ENCODE data around the gene SLC9C2.

- PRO-cap, 2 experiments = no peak in any of the 2 experiments
Measured at GRCh38 chr1:171606313-171606838, 15.7 kb upstream of the MYOCOS start.

- PRO-cap, 2 experiments = no peak in any of the 2 experiments
Measured at GRCh38 chr1:171644886-171645663, 7.4 kb downstream of the MYOC start.

DNA sequence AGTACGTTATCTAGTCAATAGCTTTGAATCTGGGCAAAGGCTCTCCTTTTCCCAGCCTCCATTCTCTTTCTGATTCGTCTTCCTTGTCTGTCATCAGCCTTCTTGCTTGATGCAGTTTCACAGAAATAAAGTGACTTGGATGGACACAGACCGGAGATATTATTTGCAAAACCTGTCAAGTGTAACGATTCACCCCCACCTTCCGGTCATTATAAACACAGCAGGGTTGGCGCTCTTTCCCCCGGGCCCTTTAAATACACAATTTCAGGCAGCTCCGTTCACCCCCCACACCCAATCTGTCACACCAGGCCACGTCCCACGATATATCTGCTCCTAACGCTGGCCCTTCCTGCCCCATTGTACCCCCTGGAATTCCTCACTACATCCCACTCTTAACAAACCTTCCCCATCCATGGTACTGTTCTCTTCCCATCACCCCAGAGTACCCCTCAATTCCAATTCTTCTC, 609 bp downstream of the VAMP4 start:
- PRO-cap, 2 experiments = no peak in any of the 2 experiments

DNA sequence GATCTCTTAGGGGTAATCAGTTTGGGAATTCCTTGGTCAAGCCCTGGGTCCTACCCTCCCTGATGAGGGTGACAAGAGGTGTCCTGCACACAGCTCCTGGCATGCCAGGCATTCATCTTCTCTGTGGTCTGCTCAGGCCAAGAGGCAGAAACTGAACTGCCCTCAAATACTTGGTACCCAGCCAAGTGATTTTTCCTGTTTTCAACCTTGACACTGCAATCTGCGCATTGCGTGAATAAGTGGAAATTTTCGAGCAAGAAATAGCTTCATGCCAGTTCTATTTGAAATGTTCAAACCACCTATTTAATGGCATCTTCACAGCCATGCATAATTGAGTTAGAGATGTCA, 26.9 kb downstream of the DNM3 start:
- PRO-cap, 2 experiments = no peak in any of the 2 experiments

DNA sequence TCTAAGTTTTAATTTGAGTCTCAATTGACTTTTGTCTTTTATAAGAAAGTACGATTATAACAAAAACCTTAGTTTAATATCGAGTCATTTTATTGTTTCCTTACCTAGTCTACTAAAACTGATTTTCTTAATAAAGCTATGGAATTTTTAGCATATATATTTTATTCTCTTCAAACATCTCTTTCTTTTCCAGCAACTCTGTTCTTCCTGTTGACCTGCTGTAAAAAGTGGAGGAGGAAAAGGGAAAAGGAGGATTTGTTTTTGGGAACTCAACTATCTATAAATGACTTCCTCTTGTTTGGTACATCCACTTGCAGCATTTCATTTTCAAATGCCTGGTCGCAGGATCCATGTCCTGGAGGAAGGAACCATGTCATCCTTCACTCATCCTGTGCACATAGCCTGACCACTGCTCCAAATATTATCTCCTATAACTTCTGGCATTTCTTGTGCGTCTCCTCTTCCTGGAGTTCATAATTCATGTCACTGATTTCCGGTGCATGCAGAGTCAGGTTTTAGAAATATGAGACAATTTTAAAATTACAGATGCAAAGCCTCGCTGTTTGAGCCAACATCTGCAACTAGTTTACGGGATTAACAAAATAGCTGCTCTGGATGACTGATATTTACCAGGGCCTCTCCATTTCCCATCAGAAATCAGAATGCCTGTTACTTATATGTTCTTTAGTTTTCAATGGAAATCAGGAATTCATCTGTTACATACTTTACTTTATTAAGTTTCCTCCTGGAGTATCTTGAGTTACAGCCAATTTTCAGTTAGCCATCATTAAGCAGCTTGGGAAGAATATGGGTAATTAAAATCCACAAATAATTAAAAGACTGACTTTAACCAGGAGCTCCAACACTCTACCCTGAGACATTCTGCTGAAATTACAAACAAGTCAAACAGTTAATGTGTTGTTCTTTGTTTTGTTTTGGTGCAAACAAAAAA, 268.1 kb downstream of the DNM3 start:
- PRO-cap, 2 experiments = no peak in any of the 2 experiments

GRCh38 chr1:172125486-172125685, 284.1 kb downstream of the DNM3 start:
- PRO-cap, 2 experiments = no peak in any of the 2 experiments

DNA sequence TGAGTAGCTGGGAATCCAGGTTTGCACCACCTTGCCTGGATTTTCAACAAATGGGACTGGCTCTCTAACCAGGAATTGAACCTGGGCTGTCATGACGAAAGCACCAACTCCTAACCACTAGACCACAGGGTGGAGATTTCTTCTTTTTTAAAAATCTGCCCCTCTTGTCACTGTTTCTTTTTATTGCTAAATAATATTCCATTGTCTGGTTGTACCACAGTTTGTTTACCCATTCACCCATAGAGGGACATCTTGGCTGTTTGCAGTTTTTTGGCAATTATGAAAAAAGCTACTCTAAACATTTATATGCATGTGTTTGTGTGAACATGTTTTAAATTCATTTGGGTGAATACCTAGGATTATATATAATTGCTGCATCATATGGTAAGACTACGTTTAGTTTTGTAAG, 232.1 kb upstream of the C1orf105 start:
- PRO-cap, 2 experiments = no peak in any of the 2 experiments

DNA sequence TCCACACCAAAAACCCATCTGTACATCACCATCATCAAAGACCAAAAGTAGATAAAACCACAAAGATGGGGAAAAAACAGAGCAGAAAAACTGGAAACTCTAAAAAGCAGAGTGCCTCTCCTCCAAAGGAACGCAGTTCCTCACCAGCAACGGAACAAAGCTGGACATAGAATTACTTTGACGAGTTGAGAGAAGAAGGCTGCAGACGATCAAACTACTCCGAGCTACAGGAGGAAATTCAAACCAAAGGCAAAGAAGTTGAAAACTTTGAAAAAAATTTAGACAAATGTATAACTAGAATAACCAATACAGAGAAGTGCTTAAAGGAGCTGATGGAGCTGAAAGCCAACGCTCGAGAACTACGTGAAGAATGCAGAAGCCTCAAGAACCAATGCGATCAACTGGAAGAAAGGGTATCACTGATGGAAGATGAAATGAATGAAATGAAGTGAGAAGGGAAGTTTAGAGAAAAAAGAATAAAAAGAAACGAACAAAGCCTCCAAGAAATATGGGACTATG, 105.2 kb upstream of the C1orf105 start:
- PRO-cap, 2 experiments = no peak in any of the 2 experiments

GRCh38 chr1:172351331-172351819, 69.1 kb upstream of the C1orf105 start:
- PRO-cap, 2 experiments = no peak in any of the 2 experiments

DNA sequence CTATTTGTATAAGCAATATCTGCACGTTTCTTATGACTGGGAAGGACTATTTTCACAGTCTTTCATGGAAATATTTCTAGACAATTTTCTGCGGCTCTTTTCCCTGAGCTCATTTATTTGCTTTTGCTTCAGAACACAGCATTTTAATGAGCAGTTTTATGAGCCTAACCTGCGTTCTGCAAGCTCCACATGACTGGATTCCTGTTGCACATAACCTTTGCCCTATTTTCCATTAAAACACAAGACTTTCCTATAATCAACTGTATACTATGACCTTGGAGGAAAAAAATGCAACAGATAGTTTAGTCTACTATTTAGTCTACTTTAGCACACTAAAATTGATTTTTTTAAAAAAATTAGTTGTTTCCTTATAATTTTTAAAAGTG, 60.8 kb upstream of the C1orf105 start:
- PRO-cap, 2 experiments = peak in 2 of 2 experiments; most common minus-strand start position 119 of the sequence (in 2)

DNA sequence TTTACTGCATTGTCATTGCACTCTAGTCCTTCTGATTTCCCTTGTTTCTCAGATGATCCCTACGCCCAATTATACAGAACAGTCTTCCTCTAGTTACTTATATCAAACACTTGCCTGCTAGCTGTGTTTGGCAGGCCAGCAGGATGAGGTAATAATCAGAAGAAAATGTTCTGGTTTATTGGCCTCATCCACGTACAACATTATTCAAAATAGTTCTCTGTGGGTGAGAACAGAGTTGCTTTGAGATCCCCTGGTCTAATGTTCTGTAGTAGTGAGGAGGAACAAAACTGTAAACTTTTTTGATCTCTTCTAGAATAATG, 22.3 kb upstream of the C1orf105 start:
- PRO-cap, 2 experiments = no peak in any of the 2 experiments

DNA sequence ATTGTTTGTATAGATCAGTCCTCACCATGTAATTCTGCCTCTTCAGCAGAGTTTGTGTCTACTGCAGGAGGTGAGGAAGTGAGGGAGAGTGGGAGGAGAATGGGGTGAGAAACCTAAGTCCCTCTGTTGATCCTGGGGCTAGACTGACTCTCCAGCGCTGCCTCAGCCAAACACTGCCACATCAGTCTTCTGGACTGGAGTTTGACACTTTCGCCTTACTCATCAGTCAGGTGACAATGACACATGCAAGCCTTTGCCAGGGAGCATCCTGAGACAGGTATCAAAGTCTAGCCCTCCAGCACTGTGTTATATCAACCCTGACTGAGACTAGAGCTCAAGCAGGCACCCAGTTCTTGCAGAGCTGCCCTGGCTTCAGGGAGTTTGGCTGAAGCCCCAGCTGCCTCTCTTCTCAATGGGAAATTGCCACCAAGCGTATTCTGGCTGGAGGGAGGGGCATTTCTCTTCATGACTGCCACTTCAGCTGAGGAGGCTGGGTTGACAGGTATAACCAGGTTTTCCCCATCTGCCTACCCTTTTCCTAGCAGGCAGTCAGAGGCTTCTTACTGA, 33.2 kb upstream of the SUCO start:
- PRO-cap, 2 experiments = peak in 2 of 2 experiments; most common plus-strand start position 309 of the sequence (in 2); most common minus-strand start position 175 of the sequence (in 2)

GRCh38 chr1:172557063-172557999, 24.4 kb downstream of the SUCO start:
- PRO-cap, 2 experiments = no peak in any of the 2 experiments

- PRO-cap, 2 experiments = no peak in any of the 2 experiments
Measured at GRCh38 chr1:173425823-173426481, 51.2 kb upstream of the PRDX6 start.

GRCh38 chr1:173488361-173489158, 11.4 kb downstream of the PRDX6 start:
- PRO-cap, 2 experiments = no peak in any of the 2 experiments

DNA sequence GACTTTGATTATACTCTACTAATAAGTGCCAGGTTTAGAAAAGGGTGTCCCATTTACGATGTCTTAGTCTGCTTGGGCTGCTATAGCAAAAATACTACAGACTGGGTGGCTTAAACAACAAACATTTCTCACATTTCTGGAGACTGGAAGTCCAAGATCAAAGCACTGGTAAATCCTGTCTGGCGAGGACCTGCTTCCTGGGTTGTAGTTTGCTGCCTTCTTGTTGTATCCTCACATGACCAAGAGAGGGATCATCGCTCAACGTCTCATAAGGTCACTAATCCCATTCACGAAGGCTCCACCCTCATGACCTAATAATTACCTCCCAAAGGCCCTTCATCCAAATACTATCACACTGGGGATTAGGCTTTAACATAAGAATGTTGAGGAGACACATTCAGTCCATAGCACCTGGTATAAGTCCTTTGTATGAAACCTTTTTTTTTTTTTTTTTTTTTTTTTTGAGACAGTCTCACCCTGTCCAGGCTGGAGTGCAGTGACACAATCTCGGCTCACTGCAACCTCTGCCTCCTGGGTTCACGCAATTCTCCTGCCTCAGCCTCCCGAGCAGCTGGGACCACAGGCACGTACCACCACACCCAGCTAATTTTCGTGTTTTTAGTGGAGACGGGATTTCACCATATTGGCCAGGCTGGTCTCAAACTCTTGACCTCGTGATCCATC, 12.2 kb downstream of the PRDX6 start:
- PRO-cap, 2 experiments = no peak in any of the 2 experiments

- PRO-cap, 2 experiments = no peak in any of the 2 experiments
Measured at GRCh38 chr1:173602786-173603745, at the start of gene SLC9C2. Gene SLC9C2 (minus strand): TSS chr1:173603072.

- PRO-cap, 2 experiments = no peak in any of the 2 experiments
Measured at GRCh38 chr1:173719801-173720738, 5.3 kb downstream of the KLHL20 start.

GRCh38 chr1:173925895-173926234, 8.7 kb upstream of the SERPINC1 start:
- PRO-cap, 2 experiments = peak in 2 of 2 experiments; most common plus-strand start chr1:173926085 (in 2)

- PRO-cap, 2 experiments = no peak in any of the 2 experiments
Measured at GRCh38 chr1:173943210-173943975, 26.3 kb upstream of the SERPINC1 start.

Measured in Metastatic Liver Carcinoma in the Adrenal Gland (tissue), 2 donors.